ReNcell CX (cell line): ENCODE measurements around the genes PPP6R3 and MRGPRD.

DNA sequence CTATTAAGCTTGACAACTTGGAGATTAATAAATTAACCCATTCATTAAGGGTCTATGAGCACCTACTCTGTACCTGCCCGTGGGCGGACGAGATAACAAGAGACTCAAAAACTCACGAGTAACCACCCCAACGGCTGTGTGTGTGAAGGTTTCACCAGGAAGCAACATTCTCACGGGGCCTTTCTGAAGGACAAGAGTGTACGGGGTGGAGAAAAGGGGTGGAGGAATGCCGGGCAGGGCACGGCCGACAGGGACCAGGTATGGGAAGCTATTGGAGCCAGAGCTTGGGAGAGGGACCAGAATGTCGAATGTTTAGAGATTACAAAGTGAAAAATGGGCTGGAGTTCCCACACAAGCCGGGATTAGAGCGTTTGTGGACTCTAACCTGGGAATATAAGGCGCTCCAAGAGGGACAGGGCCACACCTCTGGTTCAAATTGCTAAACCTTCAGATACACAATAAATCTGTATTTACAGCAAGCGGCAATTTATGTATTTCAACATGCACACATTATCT is 1.5 kb downstream of the KMT5B start:
- PRO-cap: no peak

- PRO-cap: bidirectional peak, plus-strand start at chr11:68271322, minus-strand start at chr11:68271257
These were observed 573 bp downstream of the C11orf24 start for GRCh38 chr11:68271014-68271785.

DNA sequence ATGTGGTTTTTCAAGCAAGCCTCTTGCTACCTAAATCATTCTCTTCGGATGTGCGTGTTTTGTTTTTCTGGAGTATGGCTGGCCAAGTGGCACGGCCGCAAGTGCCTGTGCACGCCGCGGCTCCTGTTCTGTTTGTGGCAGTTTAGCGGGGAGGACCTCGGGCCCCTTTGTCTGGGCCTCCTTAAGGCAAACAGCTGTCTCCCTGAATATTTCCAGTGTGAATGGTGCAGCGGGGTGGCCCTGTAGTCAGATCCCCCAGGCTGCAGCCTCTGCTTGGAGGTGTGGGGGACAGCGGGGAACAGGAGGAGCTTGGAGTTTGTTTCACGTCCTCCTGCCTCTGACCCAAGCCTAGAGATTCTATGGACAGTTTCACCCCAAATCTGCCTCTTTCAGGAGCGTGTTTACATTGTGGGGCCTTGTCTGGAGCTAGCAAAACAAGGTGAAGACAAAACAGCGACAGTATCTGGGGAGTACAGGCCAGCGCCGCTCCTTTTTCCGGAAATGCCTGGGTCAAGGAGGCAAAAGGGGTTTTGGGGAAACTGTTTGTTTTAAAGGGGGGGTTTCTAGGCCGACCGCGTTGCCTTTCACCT is 1.3 kb downstream of the LRP5 start:
- PRO-cap: bidirectional peak, plus-strand start at position 221 of the sequence, minus-strand start at position 130 of the sequence

DNA sequence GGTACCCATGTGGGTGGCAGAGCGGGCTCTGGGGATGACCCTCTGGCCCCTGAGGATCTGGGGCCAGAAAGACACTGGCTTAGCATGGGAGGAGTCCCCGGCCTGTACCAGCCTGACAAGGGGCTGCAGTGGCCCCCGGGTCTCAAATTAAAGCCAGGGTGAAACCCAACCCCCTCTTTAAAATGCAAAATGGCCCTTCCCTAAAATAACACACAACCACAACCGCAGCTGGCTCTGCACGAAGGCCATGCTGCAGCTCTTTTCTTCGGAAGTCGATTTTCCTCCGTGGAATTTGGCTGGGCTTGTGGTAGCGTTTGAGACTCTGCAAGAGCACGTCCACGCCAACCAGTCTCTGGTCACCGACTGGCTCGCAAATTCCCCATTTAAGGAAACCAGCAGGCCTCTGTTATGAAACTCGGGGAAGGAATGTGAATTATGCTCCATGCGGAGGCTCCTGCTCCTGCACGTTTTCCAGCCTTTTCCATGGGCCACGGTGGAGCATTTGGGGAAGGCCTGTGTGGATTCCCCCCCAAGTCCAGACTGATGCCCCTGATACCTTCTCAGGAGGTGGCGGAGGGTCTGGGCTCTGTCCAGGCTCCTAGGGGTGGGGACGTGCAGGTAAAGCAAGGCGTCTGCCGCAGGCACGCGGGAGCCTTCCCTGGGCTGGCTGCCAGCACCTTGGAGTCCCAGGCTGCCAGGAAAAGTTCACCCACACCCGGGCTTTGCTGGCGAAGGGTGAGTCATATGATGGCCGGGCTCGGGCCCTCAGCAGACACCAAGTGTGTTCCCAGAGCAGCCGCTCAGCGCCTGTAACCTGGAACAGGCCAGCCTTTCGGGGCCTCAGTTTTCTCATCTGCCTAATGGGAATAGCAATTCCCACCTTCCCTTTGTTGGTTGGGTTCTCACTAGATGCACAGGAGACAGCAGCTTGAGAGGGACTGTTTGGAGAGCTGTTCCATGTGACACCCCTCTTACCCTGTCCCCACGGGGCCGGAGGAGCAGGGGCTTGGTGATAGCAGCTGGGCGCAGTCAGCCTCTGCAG is 41.9 kb downstream of the LRP5 start:
- PRO-cap: bidirectional peak, plus-strand start at position 490 of the sequence, minus-strand start at position 359 of the sequence

DNA sequence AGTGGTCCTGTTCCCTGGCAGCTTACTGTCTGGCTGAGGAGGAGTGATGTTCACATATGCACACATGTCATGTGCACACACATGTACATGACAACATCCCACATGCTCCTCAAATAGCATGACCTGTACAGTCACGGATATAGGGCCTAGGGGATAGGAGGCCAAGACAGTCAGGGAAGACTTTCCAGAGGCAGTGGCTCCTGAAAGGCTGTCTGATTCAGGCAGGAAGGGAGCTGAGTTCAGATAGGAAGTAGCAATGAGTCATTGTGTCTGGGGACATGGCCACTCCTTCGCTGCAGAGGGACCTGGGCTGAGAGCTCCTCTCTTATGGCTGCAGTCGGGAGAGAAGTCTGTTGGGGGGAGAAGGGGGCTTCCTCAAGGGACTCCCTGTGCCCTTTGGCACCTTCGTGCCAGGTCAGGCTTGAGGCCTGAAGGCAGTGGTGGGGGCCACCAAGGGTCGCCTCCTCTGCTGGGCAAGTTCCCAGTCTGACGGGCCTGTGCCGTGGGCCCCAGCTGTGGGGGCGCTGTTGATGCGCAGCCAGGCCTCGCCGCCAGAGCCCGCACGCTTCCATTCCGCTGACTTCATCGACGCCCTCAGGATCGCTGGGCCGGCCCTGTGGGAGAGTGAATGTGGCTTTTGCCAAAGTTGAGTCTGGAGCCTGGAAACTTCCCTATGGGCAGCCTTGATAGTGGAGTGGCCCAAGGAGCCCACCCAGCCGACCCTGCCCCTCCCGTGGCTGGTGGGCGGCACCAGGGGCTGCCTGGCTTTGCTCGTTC is 23.0 kb upstream of the PPP6R3 start:
- PRO-cap: no peak

DNA sequence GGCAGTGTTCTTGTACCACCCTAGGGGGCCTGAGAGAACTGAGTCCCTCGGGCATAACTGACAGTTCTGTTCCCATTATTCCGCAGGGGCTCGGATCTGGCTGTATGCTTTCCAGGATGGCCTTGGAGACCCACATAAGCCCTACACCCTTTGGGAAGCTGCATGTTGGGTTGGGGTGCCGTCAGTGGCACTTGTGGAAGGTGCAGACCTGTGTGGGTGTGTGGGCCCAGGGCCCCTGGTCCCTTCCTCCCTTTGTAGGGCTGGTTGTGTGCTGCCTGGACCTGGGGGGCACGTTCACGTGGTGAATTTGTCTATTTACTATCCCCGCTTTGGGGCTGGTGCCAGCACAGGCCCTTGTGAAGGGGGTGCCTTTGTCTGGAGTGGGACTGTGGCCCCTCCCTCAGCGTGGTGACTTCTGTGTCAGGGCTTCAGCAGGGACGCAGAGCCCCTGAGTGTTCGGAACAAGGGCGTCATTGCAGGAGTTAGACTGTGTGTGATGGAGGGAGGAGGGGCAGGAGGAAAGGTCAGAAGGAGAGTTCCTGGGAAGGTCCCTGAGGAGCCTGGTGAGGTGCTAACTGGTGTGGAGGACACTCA is 15.0 kb upstream of the PPP6R3 start:
- PRO-cap: no peak

DNA sequence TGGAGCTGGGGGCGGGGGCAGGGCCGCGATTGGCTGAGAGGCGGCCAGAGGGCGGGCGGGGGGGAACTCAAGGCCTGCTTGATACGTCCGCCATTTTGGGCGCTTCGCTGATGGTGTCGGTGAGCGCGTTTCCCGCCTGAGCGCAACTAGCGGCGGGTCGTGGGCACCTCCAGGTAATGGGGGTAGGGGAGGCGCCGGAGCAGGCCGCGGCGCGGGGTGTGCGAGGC is at the start of gene PPP6R3:
PPP6R3 (plus strand) TSS at position 98 of the 227 bp plus-strand sequence.
- PRO-cap: bidirectional peak, plus-strand start at position 99 of the sequence, minus-strand start outside the sequence

- PRO-cap: no peak
These were observed 673 bp downstream of the PPP6R3 start for GRCh38 chr11:68460882-68461967.

- PRO-cap: no peak
These were observed 7.7 kb downstream of the PPP6R3 start for GRCh38 chr11:68467921-68468926.

- PRO-cap: no peak
These were observed 20.7 kb downstream of the PPP6R3 start for GRCh38 chr11:68481164-68481787.

DNA sequence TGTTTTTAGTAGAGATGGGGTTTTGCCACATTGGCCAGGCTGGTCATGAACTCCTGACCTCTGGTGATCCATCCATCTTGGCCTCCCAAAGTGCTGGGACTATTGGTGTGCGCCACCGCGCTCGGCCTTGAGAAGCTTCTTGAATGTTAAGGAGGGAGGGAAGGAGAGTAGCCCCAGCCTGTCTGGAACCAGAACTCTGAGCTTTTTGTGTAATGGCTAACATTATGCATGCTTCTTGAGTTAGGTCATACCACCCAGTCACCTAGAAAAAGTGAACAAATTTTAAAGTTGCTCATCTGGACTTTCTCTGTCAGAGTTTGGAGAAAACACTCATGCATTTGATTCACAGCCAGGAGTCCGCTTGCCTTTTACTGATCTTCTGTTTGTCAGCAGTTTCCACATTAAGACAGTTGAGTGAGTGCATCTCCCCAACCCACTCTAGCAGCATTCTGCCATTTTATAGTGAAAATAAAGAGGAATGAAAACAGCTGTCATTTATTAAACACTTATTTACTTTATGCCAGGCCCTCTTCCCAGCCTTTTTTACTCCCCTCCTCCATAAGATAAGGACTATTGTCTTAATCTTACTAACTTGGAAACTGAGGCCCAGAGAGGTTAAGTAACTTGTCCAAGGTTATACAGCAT is 82.1 kb downstream of the PPP6R3 start:
- PRO-cap: no peak

DNA sequence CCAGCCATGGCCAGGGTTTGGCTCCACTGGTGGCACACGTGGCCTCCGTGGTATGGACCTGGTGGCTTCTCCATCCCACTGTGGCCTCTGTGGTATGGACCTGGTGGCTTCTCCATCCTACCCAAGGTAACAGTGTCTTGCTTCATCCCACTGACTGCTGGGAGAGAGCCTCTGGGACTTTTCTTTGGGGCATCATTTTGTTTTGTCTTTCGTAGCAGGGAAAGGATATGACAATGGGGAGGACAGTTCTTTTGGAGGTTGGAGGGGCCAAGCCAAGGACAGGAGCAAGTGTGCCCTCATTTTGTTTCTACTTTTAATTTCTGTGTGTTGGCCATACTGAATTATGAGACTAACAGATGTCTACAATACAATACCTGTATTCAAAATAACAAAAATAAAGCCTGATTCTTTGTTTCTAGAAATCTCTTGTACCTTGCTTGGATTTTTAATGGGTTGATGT is 69.4 kb upstream of the GAL start:
- PRO-cap: no peak

- PRO-cap: no peak
These were observed 21.6 kb upstream of the TESMIN start for GRCh38 chr11:68772807-68773447.

- PRO-cap: bidirectional peak, plus-strand start at chr11:68841100, minus-strand start at chr11:68840993
These were observed 828 bp downstream of the CPT1A start for GRCh38 chr11:68840677-68841498.

DNA sequence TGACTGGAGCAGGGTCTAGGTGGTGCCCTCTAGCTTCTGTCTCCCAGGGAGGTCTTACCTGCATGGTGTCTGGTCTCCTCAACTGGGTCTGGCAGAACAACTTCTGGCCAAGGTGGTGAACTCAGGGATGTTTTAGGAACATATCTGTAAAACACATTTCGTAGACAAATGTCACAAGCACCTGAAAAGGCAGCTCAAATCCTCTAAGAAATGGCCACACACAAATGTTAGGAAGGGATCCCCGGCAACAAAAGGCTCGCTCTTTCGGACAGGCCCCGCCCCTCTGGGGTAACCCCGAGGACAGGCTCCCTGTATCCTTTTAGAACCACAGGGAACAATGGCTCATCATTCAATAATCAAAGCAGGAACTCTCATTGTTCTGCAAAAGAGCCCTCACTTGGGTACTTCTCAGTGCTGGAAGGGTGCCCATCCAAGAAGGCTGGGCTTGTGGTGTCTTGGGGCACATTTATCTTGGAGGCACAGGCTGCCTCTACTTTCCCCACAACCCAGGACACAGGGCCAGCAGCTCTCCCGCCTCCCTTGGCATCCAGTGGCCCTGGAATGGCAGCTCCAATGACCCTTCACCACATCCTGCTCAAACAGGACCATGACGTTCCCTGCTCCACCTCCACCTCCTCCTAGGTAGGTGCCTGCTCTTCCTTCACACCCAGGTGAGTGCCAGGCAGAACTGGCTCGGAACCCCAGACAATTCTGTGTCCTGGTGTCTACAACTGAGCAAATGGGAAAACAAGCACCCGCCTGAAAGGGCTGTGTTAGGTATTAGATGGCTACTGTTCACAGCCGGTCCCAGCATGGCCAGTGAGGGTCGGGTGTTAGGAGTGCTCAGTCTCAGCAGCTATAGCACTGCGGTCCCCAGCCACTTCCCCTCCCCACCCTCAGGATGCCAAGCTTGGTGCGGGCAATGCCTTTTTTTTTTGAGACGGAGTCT is 5.5 kb downstream of the MRPL21 start:
- PRO-cap: no peak

GRCh38 chr11:68980865-68981332 is at the start of gene MRGPRD:
TSS of gene MRGPRD (minus strand) at chr11:68980986.
- PRO-cap: no peak

DNA sequence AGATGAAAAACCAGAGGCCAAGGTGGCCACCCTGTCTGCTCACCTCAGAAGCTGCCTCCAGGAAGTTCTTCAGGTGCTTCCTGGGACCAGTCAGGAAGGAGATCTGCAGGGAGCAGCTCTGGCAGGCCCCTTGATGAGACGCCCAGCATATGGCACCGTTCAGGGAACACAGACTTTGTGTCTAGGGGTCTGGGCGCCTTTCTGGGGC is 1.3 kb downstream of the TPCN2 start:
- PRO-cap: no peak

- PRO-cap: no peak
These were observed 2.9 kb downstream of the TPCN2 start for GRCh38 chr11:69051494-69052228.

DNA sequence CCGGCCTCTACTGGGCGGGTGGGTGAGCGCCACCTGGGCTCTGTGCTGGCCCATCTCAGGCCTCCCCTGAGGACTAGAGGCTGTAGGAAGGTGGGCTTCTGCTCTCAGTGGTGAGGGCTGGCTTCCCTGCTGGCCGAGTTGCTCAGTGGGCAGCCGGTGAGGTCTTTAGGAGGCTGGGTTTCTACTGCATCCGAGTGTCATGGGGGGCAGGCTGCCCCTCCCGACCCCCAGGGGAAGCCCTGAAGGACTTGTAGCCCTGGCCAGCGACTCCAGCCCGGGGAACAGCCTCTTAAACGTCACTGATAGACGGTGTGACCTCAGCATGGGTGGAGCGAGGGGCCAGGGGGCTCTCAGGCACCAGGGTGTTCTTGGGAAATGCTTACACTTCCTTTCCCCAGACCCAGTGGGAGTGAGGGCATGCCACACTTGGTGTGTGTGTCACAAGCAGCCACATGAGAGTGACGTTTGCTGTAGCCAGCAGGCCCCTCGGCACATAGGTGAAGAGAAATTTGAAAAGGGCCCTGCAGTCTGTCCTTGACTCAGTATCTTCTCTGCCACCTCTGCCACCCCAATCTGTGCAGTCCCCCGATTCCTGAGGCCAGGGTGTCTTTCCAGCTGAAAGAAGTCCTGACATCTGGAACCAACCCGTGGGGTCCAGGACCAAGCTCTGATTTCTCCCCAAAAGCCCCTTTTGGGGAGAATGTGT is 30.5 kb downstream of the TPCN2 start:
- PRO-cap: no peak

DNA sequence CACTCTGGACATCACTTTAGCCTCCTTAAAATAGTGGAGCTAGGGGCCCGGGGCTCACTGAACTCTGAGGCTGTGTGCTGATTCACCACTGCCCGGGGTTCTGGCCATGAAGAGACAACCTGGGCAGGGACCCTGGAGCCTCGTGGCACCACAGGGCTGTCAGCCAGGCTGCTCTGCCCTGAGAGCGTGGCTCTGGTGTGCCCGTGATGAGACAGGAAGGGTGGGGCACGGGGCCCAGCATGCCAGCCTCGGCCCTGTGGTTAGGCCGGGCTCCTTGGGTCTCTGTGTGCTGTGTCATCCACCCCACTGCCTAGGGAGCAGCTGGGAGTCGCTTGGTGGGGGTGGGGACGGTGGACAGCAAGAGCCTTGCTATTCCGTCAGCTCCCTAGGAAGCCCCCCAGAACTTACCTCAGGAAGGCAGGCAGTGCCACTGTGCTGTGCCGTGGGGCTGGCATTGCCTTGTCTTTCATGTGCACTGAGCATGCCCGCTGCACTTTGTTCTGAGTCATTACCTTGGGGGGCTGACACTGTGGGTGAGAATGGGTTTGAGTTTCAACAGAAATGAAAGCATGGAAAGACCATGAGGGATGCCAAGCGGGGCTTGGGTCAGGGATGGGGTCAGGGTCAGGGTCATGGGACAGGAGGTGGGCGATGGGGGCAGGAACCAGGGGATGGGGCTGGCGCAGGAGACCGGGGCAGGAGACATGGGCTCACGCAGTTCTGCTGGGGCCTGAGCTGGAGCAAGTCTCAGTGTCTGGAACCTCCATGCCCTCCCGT is 31.8 kb downstream of the TPCN2 start:
- PRO-cap: no peak